M059J (cell line): ENCODE measurements around the genes CALML3, TASOR2 and GDI2.

DNA sequence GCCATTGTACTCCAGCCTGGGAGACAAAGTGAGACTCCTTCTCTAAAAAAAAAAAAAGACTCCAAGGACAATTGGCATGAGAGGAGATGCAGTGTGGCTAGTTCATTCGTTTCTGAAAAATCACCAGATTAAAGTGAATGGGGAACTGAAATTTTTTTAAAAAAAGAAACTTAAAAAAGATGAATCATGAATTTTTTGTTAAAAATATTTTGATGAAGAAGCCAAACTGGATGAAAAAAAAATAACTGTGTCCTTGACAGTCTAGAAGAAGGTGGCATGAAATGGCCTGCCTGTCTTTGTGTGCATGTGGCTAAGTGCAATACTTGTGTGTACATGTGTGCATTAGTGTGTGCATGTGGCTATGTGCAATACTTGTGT is 391.6 kb upstream of the KLF6 start:
- RAMPAGE, long total RNA, result no peak

DNA sequence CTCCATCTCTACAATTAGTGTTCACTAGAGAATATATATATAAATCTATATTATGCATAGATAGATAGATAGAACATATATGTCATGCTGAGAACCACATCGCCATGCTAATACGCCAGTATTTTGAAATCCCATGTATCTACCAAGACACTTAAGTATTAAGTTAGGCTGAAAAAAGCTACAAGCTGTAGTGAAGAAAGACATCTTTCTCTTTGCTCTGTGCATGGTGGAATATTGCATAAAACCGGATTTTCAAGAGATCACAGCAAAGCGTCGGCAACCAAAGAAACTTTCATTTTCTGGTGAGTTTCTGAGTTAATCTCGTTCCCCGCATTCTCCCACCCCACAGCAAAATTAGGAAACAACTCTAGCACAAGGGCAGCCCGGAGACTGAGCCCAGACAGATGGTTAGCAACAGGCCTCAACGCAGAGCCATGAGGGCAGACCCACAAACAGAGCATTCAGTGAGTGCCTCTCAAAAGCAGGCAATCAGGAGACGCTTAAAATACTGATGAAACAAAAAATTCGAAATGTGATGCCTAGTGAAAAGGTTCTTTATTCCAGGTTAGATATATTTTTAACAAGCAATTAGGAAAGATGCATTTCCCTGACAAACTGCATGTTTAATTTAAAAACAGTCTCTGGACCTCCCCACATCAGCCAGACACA is 396.0 kb upstream of the KLF6 start:
- RAMPAGE, long total RNA, result no peak

GRCh38 chr10:4270243-4270678 is 485.3 kb upstream of the KLF6 start:
- RAMPAGE, long total RNA, result no peak

DNA sequence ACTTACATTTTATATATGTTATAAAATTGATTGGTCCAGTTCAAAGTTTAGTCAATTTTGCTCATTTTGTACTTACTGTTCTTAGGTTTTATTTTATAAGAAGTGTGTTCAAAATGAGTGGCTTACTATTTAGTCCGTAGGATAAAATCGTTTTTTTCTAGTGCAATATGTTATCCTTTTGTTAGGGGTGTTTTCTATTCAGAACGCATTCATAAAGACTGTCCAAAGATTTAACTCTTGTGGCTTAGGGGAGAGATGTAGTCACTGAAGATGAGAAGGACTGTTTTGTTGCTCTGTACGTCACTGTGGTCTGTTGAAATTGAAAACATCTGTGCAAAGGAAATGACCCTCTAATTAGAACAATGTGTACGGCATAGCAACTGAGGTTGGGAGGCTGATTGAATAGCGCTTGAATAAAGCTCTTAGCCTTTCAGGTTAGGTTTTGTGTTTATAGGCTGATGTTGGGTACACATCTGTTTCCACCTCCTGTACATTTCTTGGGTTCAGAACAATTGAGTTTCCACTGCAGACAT is 453.5 kb upstream of the AKR1E2 start:
- RAMPAGE, long total RNA, result no peak

GRCh38 chr10:4391552-4391952 is 434.5 kb upstream of the AKR1E2 start:
- RAMPAGE, long total RNA, result no peak

GRCh38 chr10:4647090-4647513 is 178.9 kb upstream of the AKR1E2 start:
- RAMPAGE, long total RNA, result no peak

- RAMPAGE, long total RNA, result no peak
These were observed 55.2 kb upstream of the AKR1E2 start for GRCh38 chr10:4770618-4771463.

GRCh38 chr10:4943902-4944278 is 19.3 kb upstream of the AKR1C1 start:
- RAMPAGE, long total RNA, result no peak

- RAMPAGE, long total RNA, result no peak
These were observed 7.8 kb downstream of the AKR1C3 start for GRCh38 chr10:5101867-5102584.

DNA sequence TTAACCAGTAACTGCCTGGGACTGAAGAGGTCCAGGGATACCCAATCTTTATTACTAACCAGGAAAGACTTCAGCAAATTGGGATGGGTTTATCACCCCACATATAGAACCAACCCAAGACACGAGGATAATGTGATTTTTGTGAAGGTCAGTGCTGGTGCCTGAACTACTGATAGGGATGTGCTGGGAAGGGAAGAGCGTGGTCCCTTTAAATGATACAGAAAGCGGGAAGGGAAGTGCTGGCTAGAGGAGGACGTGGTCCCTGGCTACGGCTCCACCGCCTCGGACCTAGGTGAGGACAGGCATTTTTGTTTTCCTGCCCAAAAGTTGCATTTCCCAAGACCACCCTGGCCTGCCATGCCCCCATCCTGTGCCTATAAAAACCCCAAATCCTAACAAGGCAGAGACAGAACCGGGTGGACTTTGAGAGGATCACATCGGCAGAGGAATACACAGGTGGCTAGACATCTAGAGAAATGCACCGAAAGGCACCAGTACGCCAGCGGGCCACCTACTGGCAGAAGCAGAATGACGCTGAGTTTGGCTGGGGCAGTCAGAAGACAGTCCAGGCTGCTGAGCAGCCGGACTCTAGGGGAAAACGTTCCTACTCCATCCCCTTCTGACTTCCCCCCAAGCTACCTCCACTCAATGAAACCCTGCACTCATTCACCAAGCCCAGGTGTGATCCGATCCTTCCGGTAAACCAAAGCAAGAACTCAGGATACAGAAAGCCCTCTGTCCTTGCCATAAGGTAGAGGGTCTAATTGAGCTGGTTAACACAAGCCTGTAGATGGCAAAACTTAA is 2.7 kb downstream of the AKR1C4 start:
- RAMPAGE, long total RNA, result no peak

- RAMPAGE, long total RNA, result no peak
These were observed 21.2 kb downstream of the CALML5 start for GRCh38 chr10:5477964-5478725.

GRCh38 chr10:5493182-5494317 is 5.8 kb downstream of the CALML5 start:
- RAMPAGE, long total RNA, result no peak

DNA sequence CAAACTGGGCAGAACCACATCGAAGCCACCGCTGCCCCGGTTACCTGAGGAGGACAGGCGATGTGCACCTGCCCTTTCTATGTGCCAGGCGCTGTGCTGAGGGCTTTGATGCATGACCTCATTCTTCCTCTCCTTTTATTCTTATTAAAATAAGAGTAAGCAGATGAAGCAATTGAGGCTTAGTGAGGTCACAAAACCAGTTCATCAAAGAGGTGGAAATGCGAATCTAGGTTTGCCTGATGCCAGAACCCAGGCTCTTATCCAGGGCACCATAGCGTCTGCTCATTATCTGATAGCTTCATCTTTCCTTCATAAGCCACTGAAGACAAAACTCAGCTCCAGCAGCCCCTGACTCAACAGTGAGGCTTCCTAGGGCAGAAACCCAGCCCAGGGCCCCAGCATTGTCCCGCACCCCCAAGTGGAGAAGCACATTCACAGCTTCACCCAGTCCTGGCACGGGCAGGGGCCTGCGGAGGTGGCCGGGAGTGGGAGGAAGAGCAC is 10.1 kb upstream of the CALML5 start:
- RAMPAGE, long total RNA, result no peak

GRCh38 chr10:5524479-5525278 is at the start of gene CALML3:
Gene CALML3 (plus strand): TSS chr10:5524961.
- RAMPAGE, long total RNA, result no peak

DNA sequence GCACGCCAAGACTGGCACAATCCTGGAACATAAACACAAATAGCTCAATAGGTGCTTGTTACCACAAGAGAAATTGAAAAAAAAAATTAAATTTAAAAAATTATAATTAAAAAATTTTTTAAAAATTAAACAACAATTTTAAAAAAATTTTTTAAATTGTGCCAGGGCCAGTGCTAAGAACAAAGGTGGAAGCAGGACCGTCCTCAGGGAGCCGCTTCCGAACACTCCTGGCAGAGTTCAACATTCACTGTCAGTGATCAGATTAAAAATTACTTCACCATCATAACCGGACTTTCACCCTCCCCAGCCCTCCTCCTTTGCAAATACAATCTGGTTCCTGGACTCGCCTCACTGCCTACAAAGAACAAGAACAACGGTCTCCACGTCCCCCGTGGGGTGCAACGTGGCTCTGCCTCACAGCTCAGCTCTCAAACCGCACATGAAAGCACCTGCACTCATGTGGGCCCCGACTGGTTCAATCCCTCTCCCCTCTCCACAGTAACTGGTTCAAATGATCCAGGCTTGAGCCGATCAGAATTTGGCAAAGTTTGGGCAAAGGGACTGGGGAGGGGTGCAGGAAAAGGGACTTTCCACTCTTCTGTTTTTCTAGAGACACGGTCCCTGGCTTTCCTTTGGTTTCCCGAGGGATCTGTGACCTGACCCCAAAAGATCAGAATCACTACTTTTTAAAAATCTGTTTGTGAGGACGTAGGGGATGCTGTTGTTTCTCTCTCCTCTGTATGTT is 21.1 kb downstream of the ASB13 start:
- RAMPAGE, long total RNA, result no peak

DNA sequence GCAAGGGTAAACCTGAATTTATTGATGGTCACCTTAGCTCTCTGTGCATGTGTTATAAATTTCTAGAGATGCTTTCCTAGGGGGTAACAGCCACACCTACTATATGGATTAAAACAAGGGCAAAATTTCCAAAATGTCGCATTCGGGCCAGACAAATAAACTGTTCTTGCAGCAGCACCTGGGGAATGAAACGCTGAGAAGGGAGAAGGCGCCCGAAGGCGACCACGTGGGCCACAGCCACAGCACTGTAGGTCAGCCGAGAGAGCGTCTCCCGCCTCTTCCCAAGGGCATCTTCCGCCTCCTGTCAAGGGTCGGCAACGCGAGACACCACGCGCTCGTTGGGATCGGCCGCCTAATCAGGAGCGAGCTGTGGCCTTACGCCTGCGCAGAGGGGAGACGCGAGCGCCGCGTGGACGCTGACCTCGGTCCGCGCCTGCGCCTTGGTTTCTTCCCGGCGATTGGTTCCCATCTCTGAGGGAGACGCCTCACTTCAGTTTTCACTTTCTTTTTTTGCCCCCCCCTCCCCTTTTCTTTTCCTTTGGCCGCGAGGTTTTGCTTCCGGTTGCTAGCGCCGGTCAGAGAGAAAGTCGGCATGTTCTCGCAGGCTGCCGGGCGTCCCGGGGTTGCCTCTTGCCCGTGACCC is at the start of gene TASOR2:
Gene TASOR2 (plus strand): TSS at position 555 of the 643 bp plus-strand sequence.
- RAMPAGE, long total RNA, result no peak

- RAMPAGE, long total RNA, result no peak
These were observed 9.1 kb downstream of the TASOR2 start for GRCh38 chr10:5693655-5694173.

- RAMPAGE, long total RNA, result no peak
These were observed at the start of gene GDI2 for GRCh38 chr10:5812613-5813520. Gene GDI2 (minus strand): TSS chr10:5813434.

- RAMPAGE, long total RNA, result no peak
These were observed 19.8 kb upstream of the GDI2 start for GRCh38 chr10:5832991-5833429.

DNA sequence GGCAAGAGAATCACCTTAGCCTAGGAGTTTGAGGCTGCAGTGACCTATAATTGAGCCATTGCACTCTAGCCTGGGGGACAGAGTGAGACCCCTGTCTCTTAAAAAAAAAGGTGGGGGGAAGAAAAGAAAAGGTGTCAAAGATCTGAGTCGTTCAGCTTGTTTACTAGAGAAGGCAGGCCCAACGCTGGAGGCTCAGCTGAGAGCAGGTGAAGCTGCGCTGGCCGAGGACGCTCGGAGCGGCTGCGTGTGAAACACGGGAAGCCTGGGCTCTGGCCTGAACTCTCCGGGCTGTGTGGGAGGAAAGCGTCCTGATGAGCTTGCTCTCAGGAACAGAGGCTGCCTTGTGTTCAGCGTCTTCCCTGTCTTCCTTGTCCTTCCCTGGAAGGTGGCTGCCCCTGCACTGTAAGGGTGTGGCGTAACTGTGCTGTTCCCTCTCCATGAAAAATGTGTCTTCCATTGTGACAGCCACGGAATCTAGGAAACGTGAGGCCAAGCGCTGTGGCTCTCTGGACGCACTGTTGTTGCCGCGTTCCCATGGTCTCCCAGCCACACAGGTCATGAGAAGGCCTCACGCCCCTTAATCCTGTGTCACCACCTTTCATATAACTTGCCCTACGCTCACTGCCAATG is 15.9 kb downstream of the IL15RA start:
- RAMPAGE, long total RNA, result no peak